ENCODE measurements around a stretch of chr3.

DNA sequence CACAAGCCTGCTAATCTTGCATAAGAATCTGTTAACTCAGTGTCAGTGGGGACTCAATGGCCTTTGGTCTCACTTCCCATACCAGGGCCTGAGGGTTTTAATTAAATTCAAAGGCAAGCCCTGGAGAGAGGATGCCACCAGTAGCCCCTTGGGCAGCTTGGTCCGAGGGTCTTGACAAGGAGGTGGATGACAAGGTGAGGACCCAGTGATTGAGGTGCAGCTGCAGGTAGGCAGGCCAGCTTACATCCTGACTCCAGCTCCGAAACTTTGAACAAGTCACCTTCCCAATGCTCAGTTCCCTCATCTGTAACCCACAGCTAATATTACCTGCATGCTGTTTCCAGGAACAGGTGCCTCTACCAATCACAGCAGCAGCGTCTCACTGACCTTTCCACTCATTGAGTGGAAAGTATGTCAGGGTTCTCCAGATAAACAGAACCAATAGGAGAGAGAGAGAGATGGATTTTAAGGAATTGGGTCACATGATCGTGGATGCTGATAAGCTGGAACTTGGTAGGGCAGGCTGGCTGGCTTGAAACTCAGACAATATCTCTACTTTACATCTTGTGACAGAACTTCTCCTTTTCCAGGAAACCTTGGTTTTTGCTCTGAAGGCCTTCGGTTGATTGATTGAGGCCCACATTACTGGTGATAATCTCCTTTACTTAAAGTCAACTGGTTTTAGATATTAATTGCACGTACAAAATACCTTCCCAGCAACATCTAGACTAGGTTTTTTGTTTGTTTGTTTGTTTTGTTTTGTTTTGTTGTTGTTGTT, 9.0 kb upstream of the ALAS1 start:
- PRO-cap, result no peak

GRCh38 chr3:52198260-52198673, 307 bp downstream of the ALAS1 start:
- PRO-cap, result no peak

DNA sequence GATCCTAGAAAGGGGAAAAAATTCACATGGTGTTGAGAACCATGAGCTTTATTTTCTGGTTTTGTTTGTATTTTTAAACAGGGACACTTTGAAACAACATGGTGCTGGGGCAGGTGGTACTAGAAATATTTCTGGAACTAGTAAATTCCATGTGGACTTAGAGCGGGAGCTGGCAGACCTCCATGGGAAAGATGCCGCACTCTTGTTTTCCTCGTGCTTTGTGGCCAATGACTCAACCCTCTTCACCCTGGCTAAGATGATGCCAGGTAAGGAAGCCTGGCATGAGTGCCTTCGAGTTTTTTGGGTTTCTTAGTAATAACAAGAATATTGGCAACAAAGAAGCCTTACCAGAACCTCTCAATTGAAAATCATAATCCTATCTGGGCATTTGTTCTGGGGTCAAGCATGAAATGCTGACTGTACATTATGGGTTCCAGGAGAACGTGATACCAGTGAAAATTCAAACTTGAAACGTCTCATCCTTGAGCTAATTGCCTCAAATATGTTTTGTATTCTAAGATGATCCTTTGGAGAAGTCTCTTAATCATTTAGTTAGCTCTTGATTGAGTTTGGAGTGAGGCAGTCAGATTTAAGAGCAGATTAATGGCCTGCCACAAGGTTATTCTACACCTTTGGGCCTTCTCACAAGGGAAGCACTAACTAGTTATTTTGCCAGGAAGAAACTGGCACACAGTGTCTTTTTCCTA, 8.0 kb downstream of the ALAS1 start:
- PRO-cap, result no peak

- PRO-cap, result no peak
These were observed 5.8 kb downstream of the TWF2 start for GRCh38 chr3:52233088-52233695.

DNA sequence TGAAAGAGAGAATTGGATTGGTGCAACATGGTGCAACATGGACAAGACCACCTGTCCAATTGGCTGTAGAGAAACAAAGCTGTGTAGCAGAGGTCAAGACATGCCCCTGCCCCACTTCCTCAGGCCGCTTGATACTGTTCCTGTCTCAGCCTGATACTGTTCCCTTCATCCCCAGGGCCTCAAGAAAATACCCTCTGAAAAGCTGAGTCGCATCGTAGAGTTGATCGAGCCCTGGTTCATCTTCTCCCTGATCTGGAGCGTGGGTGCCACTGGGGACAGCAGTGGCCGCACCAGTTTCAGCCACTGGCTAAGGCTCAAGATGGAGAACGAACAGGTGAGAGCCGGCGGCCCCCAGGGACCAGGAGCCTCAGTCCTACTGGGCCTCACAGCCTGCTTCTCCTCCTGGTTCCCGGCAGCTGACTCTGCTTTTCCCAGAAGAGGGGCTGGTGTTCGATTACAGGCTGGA, 39.5 kb downstream of the BAP1 start:
- PRO-cap, result no peak

DNA sequence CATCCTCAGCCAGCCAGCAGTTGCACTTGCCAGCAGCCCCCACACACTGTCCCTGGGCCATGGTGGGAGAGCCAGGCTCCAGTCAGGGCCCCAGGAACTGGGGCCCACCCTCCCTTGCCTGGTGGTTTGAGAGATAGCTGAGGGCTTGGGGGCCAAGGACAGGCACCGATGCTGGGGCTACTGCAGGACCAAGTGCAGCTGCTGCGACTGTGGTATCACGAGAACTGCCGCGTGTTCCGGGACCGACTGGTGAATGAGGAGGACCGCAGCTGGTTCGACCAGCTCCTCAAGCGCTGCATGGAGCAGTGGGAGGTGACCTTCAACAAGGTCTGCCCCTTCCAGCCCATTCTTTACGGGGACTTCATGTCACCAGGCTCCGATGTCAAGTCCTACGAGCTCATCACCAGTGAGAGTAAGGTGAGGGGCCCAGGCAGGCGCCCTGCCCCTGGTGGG, 30.1 kb downstream of the BAP1 start:
- PRO-cap, result no peak

- PRO-cap, result no peak
These were observed 14.3 kb upstream of the STAB1 start for GRCh38 chr3:52480760-52481384.

DNA sequence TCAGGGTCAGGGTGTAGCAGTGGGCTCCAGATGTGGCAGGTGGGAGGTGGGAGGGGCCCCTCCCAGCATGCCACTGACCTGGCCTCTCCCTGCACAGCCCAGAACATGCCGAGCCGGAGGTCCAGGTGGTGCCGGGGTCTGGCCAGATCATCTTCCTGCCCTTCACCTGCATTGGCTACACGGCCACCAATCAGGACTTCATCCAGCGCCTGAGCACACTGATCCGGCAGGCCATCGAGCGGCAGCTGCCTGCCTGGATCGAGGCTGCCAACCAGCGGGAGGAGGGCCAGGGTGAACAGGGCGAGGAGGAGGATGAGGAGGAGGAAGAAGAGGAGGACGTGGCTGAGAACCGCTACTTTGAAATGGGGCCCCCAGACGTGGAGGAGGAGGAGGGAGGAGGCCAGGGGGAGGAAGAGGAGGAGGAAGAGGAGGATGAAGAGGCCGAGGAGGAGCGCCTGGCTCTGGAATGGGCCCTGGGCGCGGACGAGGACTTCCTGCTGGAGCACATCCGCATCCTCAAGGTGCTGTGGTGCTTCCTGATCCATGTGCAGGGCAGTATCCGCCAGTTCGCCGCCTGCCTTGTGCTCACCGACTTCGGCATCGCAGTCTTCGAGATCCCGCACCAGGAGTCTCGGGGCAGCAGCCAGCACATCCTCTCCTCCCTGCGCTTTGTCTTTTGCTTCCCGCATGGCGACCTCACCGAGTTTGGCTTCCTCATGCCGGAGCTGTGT, 7.9 kb upstream of the STAB1 start:
- PRO-cap, result no peak

DNA sequence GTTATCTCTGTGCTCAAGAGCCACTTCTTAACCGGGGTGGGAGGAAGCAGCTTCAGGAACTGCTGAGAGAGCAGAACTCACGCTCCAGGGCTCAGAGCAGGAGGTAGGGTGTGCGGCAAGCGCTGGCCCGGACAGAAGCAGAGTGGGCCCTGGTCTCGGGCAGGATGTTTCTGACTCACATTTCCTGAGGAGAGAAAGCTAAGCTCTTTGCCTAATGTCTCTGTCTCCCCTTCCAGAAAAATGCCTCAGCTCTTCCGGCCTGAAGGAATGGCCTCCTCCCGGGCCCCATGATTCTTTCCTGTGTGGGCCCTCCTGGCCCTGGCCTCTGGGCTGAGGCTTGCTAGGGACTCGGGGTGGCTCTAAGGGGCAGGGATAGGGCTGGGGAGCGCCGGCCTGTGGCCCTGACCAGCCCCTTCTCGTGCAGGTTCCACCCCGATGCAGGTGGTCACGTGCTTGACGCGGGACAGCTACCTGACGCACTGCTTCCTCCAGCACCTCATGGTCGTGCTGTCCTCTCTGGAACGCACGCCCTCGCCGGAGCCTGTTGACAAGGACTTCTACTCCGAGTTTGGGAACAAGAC, 4.1 kb upstream of the STAB1 start:
- PRO-cap, result no peak

GRCh38 chr3:52515068-52515808, 18.4 kb downstream of the NT5DC2 start:
- PRO-cap, result no peak

DNA sequence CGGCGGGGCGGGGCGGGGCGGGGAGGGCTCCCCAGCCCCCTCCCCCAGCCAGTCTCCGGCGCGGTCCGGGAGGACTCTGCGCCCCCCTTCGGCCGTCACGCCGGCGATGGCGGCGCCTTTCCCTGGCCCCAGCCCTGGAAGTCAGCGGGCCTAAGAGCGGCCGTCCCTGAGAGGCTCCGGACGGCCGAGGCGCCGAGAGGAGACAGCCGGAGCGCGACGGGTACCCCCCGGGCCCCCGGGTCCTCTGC, 196 bp upstream of the NT5DC2 start:
- PRO-cap, result bidirectional peak, plus-strand start at position 71 of the sequence, minus-strand start outside the sequence

DNA sequence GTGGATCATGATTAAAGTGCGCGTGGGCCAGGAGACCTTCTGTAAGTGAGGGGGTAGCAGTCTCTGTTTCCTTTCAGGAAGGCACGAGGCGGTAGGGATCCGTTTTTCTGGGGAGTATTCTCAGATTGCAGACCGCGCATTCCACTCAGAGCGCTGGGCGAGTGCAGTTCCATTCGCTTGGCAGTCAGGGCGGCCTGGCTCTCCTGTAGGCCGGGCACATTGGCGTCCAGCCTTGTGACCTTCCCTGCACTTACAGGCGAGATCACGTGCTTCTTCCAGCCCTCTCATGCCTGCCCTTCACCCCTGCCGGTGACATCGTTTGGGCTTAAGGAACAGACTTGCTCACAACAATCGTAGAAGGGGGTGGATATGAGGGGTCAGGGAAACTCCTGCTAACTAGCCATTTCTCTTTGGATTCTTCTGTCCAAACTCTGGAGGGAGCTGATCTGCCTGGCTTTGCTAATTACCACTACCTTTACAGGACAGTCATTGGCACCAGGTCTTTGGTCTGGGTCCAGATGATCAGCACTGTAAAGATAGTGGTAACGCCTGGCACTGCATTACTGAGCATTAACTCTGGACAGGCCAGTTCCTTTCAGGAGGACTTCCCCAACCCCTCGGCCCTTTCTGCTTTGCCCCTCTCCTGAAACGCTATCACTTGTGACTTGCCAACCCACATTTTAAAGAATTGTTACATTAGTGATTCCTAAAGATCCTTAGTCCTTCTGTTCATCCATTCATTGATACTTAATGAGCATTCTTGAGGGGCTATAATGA, 649 bp downstream of the UQCC5 start:
- PRO-cap, result no peak

DNA sequence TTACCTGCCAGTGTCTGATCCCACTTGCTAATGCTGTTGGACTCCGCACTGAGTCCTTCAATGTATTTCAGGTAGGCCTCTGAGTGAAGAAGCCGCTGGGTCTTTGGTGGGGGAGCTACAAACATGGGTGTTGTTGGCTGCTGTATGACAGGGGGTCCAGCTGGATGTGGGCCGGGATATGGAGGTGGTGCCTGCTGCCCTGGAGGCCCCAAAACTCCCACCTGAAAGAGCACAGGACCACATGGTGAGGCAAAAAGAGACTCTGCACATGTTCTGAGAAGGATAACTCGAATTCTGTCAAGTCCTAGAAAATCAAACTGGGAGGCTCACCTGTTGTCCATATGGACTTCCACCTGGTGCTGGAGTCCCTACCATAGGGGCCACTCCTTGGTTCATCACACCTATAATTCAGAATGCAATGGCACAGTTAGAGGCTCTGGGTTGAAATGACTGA, 14.0 kb downstream of the UQCC5 start:
- PRO-cap, result no peak

- PRO-cap, result no peak
These were observed 58.1 kb downstream of the UQCC5 start for GRCh38 chr3:52594427-52594975.

DNA sequence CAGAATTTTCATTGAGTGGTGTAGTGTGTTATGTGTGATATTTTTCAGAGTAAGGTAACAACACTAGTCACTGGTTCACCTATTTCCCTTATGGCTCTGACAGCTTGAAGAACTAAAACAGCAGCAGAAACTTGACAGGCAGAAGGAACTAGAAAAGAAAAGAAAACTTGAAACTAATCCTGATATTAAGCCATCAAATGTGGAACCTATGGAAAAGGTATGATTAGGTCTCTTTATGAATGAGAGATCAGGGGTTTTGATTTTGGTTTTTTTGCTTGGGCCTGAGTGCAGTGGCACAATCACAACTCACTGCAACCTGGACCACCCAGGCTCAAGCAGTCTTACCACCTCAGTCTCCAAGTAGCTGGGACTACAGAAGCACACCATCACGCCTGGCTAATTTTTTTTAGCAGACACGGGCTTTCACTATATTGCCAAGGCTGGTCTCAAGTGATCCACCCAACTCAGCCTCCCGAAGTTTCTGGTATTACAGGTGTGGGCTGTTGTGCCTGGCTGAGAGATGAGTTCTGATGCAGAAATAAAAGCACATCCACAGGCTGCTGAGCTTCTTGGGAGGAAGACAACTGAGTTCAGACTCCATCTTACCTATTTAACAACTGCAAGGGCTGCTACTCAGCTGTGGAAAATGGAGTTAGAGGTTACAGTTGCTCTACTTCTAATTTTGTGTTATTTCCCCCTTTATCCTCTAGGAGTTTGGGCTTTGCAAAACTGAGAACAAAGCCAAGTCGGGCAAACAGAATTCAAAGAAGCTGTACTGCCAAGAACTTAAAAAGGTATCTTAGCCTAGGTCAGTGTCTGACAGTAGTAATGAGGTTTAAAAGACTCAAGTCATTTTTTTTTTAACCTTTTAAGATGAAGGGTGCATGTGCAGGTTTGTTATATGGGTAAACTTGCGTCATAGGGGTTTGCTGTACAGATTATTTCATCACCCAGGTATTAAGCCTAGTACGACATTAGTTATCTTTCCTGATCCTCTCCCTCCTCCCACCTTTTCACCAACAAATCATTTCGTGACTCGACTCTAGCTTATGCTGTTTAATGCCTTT, 1.9 kb downstream of the GNL3 start:
- PRO-cap, result no peak

GRCh38 chr3:52787519-52788118, 7.0 kb upstream of the ITIH3 start:
- PRO-cap, result bidirectional peak, plus-strand start at chr3:52787900, minus-strand start at chr3:52787713

DNA sequence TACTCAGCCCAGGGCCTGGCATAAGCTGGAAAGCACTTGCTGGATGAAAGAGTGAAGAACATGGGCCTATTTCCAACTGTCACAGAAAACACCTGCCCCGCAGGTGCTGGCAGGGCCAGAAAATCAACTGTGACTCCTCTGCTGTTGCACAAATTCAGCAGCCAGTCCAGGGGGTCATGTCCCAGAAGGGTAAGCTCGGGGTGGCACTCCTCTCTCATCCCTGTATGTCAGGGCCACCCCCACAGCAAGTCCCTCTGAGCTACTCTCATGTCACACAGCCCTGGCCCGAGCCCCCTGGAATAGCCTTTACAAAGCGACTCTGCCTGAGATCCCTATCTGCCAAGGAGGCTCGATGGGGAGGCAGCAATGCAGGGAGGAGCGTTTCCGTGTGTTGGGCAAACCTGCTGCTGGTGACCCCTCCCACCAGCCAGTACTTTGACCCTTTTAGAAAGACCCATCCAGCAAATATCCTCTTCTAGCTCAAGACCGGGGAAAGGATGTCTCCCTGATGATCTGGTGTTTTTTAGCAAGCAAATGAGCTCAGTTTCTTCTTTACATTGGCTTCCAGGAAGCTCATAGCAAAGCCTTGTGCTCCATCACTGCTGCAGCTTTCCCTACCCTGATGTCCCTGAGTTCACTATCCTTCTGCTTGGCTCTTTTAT, 17.1 kb downstream of the ITIH3 start:
- PRO-cap, result no peak

- PRO-cap, result no peak
These were observed 9.9 kb downstream of the ITIH4 start for GRCh38 chr3:52820238-52821258.

GRCh38 chr3:52892610-52893392, 4.5 kb downstream of the STIMATE start:
- PRO-cap, result no peak

GRCh38 chr3:53131879-53132278, 1.6 kb upstream of the RFT1 start:
- PRO-cap, result no peak

All from penis (tissue), 1 donor.